Umbilical cord (tissue), 2 donors: ENCODE data around the gene BCR.

DNA sequence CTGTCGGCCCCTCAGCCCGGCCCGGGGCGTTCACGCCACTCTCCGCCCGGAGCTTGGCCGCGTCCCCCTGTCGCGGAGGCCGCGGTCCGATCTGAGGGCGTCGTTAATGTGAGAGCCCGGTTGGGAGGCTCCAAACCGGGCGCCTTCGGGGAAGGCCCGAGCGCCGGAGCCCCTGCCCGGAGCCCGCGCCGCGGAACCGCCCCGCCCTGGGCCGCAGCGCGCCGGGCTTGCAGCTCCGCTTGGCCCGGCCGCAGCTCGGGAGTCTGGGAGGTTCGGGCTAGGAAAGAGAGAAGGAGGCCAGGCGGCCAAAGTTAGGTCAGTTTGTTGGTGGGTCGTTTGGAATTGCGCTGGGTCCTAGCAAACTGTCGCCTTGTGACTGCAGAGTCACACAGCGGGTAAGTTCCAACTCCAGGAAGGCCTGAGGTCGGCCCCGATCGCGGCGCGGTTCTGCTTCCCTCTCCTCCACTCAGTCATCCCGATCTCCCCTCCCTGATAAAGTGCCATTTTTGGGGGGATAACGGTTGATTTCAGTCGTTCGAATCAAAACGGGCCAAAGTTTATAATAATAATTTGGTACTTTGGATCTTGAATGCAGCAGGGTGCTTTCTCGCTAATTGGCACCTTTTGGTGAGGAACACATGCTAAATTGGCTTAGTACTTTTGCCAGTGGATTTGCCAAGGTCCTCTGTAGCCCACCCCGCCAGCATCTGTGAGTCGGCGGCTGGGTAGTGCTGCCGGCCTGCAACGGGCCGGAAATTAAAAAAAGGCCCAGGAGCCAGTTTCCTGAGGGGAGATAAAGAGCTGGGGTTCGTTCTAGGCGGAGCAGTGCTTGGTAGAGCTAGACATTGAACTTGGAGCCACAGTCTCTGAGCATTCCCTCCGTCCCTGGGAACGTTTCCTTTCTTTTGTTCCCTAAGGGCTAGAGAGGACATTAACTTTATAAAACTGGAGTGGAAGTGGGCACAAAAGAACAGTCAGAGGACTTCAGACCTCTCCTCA, 768 bp downstream of the UBE2L3 start:
- RAMPAGE, long total RNA = no peak

DNA sequence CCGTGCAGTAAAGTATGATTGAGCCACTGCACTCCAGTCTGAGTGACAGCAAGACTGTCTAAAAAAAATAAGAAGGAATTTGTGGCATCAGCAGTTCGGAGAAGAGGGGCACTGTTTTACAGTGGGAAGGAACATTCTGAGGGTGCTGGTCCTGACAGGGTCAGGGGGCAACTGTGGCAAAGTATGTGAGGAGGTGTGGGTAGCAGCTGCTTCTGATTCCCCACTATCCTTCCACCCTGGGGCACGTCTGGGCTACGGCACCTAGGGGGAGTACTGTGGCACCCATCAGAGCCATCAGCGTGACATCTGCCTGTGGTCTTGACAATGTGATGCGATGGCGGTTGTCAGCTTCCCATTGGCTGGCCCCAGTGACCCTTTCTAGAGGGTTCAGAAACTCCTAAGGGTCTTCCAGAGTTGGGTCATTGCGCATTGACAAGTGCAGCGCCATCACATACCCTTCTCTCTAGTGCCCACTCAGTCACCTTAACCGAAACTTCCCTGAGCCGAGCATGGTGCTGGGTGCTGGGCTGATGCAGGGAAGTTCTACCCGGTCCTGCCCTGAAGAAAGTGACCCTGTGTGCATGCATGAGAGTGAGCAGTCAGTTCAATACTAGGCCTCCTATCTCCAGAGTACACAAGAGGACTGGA, 9.3 kb downstream of the YDJC start:
- RAMPAGE, long total RNA = no peak

DNA sequence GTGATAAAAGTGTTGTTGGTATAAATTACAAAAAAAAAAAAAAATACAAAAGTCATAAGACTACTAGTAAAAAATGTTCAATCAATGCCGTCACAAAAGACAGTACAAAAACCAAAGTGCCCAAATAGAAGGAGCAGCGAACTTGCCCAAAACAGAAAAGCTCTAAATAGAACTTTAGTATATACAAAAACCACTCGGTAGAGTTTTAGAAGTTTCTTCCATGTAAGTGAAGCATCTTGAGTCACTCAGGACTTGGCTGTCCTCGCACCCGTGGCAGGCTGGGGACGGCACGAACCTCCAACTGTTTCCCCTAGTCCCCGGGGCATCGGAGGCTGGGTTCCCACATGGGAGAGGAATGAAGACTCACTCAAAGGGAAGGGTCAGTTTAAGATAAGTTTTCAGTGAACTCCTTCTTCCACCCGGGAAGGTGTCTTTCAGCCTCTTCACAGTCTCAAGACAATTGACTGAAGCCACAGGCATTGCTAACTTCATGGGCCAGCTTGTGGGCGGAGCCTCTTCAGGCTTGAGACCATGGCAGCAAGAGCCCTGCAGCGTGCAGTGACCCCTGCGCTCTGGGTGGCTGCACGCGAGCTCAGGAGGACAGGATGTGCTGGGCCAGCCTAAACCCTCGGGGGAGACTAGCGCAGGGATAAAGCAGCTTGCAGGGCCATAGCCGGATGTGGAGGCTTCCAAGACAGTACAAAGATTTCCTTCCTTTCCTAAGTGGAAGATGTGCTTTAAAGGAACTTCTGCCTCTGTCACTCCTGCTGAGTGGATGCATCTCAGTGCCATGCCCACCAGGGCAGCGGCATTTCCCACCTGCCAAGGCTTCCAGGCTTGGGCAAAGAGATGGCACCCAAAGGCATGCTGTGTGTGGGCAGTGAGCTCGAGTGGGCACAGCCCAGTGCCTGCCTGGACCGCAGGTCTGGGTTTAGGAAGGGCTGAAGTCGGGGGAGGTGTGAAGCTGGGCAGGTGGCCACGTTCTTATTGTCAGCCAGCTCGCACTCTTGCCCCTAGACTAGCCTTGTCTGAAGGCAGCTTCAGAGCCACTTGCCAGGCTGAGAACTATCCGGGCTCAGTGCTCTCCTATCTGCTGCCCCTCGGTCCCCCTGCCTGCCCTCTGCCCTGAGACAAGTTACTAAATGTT, 32.8 kb downstream of the PPIL2 start:
- RAMPAGE, long total RNA = no peak

DNA sequence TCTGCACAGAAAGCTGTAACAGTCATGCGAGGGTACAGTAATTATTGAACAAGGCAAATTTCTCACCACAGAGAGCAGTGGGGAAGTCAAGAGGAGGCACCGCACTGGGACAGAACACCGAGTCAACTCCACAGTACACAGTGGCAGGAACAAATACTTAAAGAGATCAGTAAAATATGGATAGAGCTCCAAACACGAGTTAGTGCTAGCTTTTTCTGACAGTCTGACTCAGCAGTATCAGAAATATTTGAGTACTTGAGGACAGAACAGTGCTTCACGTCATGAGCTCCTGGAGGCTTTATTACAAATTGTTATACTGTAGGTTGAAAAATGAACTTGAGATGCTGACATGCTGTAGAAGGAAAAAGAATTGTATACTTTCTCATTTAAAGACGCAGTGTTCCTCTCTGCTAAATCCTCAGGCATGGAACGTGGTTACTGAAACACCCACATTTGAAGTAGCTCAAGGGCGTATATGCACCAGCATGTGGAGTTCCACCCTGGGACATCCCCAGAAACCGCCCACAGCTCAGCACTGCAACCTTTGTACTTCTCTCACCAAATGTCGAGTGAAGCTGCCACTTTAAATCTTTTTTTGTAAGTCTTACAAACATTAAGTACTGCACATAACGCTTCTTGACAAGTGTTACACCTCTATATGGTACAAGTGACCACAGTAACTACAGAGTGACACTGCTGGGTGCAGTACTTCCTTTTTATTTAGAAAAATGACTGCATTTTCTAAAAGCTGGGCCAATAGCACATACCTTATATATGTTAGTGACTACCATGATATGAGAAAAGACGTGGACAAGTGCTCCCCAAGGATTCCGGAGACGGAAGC, 27.5 kb upstream of the YPEL1 start:
- RAMPAGE, long total RNA = no peak

- RAMPAGE, long total RNA = no peak
Measured at GRCh38 chr22:21766658-21767563, 31.3 kb upstream of the YPEL1 start.

- RAMPAGE, long total RNA = no peak
Measured at GRCh38 chr22:21776906-21777436, 41.4 kb upstream of the YPEL1 start.

- RAMPAGE, long total RNA = no peak
Measured at GRCh38 chr22:21787365-21788618, 52.2 kb upstream of the YPEL1 start.

DNA sequence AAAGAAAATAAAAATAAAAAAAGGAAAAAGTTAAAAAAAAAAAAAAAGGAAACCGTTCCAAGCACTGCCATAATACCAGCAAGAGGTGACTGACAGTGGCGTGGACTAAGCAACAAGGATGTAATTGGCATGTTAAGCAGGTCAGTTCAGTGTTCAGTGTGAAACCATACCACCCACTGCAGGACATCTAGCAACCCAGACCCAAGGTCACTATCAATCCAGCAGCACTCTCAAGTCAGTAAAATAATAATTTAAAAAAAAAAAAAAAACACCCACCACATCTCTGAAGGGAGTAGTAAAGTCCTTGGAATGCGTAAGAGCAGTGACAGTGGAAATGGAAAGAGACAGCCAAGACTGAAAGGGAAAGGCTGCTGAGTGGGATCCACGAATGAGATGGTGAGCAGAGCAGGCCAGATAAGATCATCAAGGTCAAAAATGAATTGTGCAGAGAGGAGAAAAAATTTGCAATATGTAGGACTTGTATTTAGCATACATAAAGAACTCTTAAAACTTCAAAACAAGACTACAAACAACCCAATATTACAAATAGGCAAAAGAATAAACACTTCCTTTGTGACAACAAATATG, 43.4 kb downstream of the MAPK1 start:
- RAMPAGE, long total RNA = no peak

DNA sequence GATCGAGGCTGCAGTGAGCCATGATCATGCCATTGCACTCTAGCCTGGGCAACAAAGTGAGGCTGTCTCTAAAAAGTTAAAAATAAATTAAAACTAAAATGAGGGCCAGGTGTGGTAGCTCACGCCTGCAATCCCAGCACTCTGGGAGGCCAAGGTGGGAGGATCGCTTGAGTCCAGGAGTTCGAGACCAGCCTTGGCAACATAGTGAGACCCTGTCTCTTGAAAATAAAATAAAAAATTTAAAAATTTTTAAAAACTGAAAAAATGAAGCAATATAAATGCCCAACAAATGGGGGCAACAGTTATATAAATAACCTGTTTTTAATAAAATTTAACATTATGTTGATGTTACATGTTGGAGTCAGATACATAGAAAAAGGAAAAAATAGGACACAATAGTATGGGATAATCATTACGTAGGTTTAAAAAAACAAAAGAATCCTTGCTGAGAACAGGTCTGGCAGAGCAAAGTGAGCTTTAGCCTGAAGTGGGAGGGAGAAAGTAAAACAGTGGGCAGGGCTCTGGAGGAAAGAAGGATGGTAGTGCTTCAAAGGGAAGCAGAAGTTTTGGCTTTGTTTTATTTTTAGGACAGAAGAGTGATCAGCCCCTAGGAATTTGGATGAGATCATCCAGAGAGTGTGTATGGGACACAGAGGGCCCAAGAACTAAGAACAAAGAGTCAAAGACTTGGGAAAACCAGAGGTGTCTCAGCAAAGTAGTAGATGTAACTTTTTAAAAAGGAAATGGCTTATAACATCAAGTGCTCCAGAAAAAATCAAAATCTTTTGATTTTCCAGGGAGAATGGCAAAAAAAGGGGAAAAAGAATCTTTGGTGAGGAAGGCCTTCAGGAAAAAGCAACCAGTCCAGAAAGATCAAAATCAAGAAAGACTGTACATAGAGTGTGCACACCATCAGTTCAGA, 30.4 kb downstream of the MAPK1 start:
- RAMPAGE, long total RNA = no peak

DNA sequence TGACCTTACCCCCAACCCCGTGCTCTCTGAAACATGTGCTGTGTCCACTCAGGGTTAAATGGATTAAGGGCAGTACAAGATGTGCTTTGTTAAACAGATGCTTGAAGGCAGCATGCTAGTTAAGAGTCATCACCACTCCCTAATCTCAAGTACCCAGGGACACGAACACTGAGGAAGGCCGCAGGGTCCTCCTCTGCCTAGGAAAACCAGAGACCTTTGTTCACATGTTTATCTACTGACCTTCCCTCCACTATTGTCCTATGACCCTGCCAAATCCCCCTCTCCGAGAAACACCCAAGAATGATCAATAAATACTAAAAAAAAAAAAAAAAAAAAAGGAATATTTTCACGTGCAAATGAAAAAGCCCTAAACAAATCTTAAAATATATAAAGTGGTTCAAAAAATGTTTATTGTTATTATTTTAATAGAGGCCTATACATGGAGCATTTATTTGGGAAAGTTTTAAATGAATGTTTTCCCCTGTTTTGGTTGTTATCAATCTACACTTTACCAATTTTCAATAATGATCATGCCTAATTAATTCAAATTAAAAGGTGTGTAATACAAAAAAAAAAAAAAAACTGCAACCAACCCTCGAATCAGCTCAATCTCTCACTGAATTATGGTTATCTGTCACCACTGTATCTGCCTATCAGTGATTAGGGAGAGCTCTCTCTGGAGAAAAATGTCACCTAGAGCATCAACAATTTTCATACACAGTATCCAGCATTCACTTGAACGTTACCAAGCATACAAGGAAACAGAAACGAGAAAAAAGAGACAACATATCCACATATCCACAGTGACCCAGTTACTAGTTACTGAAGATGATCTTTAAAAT, 19.1 kb downstream of the MAPK1 start:
- RAMPAGE, long total RNA = no peak

- RAMPAGE, long total RNA = no peak
Measured at GRCh38 chr22:21866153-21867049, 1.0 kb downstream of the MAPK1 start.

GRCh38 chr22:21946823-21948112, 5.4 kb downstream of the PPM1F start:
- RAMPAGE, long total RNA = no peak

- RAMPAGE, long total RNA = no peak
Measured at GRCh38 chr22:22123818-22124205, 120.8 kb upstream of the VPREB1 start.

GRCh38 chr22:22162433-22162852, 82.1 kb upstream of the VPREB1 start:
- RAMPAGE, long total RNA = no peak

GRCh38 chr22:22550431-22551593, 8.3 kb downstream of the PRAME start:
- RAMPAGE, long total RNA = no peak

DNA sequence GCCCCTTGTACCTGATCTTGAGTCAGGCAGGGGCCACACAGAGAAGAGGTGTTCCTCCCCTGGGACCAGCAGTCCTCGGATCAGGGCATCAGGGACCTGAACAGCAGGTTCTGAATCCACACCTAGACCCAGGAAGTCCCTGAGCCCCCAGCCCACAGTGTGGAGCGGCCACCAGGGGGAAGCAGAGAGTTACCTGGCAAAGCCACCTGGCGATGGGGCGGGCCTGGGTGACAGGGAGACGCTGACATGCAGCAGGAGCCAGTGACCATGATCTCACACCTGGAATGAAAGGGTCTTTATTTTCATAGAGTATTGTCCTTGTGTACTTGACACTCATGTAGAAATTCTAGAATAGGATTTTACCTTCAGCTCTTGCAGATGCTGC, 48.4 kb downstream of the GGTLC2 start:
- RAMPAGE, long total RNA = no peak

DNA sequence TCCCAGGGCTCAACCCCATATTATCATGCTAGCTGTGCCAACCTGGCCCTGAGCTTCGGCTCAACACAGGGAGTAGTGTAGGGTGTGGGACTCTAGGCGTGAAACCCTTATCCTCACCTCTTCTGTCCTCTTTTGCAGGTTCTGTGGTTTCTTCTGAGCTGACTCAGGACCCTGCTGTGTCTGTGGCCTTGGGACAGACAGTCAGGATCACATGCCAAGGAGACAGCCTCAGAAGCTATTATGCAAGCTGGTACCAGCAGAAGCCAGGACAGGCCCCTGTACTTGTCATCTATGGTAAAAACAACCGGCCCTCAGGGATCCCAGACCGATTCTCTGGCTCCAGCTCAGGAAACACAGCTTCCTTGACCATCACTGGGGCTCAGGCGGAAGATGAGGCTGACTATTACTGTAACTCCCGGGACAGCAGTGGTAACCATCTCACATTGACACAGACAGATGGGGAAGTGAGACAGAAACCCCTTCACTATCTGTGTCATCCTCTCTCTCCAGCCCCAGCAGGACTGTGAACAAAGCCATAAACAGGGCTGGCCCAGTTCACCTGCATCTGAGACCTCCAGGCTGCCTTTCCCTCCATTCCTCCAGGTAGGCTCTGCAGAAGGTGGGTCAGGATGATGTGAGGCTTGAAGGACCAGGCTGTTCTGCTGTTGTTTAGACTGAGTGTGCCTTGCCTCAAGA, 76.5 kb downstream of the GGTLC2 start:
- RAMPAGE, long total RNA = no peak

DNA sequence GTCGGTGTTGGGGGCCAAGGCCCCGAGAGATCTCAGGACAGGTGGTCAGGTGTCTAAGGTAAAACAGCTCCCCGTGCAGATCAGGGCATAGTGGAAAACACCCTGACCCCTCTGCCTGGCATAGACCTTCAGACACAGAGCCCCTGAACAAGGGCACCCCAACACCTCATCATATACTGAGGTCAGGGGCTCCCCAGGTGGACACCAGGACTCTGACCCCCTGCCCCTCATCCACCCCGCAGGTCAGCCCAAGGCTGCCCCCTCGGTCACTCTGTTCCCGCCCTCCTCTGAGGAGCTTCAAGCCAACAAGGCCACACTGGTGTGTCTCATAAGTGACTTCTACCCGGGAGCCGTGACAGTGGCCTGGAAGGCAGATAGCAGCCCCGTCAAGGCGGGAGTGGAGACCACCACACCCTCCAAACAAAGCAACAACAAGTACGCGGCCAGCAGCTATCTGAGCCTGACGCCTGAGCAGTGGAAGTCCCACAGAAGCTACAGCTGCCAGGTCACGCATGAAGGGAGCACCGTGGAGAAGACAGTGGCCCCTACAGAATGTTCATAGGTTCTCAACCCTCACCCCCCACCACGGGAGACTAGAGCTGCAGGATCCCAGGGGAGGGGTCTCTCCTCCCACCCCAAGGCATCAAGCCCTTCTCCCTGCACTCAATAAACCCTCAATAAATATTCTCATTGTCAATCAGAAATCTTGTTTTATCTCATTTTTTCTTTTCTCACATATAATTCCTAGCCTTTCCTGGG, 13.3 kb downstream of the IGLL5 start:
- RAMPAGE, long total RNA = no peak

DNA sequence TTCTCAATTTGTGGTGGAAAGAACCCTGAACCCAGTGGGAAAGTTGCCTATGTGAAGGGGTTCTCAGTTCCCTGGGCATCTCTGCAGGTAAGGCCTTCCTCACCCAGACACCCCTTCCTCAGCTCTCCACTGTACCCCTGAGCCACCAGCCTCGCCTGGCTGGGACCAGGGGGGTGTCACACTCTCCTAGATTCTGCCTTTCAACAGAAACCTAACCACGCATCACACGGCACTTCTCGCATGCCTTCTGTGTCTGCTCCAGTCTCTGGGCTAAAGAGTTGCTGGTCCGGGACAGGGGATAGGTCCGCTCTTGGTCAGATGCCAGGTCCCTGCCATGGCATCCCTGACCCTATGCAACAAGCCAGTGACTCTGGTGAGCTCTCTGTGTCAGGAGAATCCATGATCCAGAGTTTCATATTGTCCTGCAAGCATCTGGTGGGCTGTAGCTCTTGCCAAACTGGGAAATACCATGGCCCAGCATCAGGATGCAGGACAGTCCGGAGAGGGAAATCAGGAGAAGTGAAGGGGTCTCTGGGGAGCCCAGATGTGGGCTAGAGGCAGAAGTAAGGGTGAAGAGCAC, 14.0 kb downstream of the IGLL5 start:
- RAMPAGE, long total RNA = no peak

GRCh38 chr22:23180301-23181299, at the start of gene BCR:
BCR (plus strand) TSS chr22:23180509.
- RAMPAGE, long total RNA = no peak